ENCODE measurements around the gene ARHGAP10.

GRCh38 chr4:143417892-143418563 is 81.4 kb downstream of the GAB1 start:
- PRO-cap = no peak

- PRO-cap = no peak
Observed at GRCh38 chr4:143420244-143420643, 83.6 kb downstream of the GAB1 start.

DNA sequence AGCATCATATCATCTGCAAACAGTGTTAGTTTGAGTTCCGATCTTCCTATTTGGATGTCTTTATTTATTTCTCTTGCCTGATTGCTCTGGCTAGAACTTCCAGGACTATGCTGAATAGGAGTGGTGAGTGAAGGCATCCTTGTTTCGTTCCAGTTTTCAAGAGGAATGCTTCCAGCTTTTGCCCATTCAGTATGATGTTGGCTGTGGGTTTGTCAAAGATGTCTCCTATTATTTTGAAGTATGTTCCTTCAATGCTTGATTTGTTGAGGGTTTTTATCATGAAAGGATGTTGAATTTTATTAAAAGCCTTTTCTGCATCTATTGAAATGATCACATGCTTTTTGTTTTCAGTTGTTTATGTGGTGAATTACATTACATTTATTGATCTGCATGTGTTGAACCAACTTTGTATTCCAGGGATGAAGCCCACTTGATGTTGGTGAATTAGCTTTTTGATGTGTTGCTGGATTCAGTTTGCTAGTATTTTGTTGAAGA is 93.7 kb downstream of the ANAPC10 start:
- PRO-cap = no peak

DNA sequence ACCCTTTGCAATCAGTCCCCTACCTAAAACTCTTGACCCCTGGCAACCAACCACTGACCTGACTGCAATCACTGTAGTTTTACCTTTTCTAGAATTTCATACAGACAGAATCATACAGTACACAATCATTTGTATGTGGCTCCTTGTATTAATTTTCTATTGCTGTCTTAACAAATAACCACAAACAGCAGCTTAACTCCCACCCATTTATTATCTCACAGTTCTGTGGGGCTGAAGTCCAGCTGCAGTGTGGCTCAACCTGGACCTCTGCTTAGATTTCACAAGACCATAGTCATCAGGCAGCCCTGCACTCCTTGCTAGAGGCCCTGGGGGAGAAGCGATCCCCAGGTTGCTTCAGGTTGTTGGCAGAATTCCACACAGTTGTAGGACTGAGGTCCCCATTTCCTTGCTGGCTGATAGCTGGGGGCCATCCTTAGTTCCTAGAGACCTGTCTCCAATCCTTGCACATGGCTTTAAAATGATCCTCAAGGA is 61.1 kb upstream of the SMAD1 start:
- PRO-cap = no peak

GRCh38 chr4:145439314-145439592 is 42.4 kb upstream of the SMAD1 start:
- PRO-cap = no peak

DNA sequence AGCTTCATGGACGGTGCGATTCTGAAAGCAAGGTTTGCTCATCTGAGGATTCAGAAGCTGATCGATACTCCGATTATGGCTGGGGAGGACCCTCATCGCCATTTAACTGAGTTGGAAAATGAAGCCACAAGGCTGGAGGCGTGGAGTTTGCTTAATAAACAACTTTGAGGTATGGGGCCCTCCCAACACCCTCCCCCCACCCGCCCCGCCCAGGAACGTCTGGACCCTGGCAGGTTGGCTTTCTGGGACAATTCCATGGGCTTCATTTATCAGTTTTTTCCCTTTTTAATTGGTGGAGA is 52.5 kb downstream of the C4orf51 start:
- PRO-cap = no peak

- PRO-cap = no peak
Observed at GRCh38 chr4:145782553-145783100, 102.7 kb downstream of the C4orf51 start.

DNA sequence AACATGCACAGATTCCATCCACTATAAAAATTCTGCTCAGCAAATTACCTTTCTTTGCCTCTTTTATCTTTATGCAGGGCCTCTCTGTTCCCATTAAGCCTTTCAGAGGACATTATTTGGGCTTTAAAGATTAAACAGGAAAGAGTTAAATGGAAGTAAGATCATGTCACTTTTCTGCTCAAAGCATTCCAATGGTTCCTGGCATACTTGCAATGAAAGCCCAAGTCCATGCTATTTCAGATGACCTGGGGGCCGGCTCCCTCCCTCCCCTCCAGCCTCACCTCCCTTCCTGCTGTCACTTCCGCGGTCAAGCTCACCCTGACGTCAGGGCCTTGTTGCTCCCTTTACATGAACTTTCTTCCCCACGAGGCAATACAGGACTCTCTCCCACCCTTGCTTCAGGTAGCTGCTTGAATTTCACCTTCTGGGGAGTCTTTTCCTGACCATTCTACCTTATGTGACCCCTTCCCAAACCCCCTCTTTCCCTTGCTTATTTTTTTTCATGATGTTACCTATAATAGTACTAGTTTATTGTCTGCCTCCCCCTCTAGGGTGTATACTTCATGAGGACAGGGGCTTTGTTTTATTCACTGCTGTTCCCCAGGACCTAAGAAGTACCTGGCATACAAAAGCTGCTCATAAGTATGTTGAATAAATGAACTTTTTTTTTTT is 125.7 kb downstream of the C4orf51 start:
- PRO-cap = no peak

GRCh38 chr4:146522528-146522780 is 714 bp upstream of the SLC10A7 start:
- PRO-cap = no peak

DNA sequence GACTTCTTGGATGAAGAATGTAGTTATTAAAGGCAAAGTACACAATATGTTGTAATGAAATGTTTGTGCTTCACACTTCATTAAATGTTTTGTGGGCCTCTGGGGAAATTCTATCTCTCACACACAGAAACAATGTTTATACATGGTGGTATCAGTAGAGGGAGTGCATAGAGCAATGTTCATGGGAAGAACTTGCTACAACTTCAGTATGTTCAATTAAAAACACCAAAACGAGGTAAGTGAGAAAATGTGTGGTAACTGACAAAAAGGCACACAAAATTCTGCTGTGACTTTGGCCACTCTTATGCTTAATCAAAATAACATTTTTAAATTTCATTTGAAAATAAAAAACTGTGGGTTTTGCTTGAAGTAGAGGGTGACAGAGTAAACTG is 111.3 kb upstream of the TTC29 start:
- PRO-cap = no peak

- PRO-cap = unidirectional peak, plus-strand start at chr4:147732062
Observed at GRCh38 chr4:147731827-147732553, at the start of gene ARHGAP10. Gene ARHGAP10, plus strand, starts transcription at chr4:147732088.

GRCh38 chr4:147772438-147773186 is 40.7 kb downstream of the ARHGAP10 start:
- PRO-cap = no peak

DNA sequence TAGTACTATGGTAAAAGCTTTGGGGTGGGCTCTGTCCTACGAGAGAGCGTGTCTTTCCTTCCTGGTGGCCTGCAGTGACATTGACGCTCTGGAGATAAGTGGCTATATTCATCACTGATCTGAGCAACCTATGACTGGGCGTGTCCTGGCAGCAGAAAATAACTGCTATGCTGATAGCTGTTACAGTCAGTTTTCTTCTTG is 44.9 kb downstream of the ARHGAP10 start:
- PRO-cap = no peak

GRCh38 chr4:147969936-147970391 is 238.1 kb downstream of the ARHGAP10 start:
- PRO-cap = no peak

DNA sequence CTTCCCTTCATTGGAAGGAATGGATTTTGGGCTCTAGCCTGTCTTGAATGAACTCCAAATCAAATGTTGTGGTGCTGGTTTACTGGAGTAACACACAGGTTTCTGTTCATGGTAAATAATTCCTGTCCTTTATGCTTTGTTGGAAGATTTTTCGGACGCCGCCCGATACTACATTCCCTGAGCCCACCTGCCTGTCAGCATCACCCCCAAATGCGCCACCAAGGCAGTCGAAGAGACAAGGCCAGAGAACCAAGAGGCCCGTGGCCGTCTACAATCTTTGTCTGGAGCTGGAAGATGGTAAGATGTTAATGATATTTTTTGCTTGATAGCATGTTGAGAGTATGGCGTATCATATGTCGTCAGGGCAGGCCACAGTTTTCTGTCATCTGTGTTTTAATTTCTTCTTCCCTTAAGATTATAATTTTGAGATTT is 291.2 kb downstream of the ARHGAP10 start:
- PRO-cap = no peak

GRCh38 chr4:148030453-148031024 is 298.7 kb downstream of the ARHGAP10 start:
- PRO-cap = no peak

GRCh38 chr4:148052463-148053071 is 320.7 kb downstream of the ARHGAP10 start:
- PRO-cap = no peak

DNA sequence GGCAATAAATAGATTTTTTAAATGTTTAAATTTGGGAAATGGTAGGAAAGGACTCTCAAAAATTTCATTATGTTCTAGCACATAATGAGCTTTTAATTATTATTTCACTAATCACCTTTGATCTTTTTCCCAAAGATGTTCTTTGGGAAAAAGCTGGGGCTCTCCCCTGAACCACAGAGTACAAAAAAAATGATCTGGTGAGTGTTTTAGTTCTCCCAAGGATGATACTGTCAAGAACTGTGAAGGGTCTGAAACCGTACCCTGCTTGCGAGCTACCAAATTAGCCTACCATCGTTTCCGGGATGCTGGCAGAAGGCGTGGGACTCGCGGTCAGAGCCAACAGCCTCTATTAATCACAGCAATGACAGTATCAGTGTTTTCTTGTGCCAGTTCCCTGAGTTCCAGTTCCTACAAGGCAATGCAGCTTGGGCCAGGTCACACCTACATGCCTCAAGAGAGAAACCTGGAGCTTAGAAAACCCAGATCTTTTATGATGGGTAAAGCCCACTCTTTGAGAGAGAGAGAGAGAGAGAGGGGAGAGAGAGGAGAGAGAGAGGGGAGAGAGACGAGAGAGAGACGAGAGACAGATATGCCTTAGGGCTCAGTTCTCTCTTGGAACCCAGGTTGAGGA is 327.7 kb downstream of the ARHGAP10 start:
- PRO-cap = no peak

- PRO-cap = no peak
Observed at GRCh38 chr4:148191948-148192758, 250.1 kb downstream of the NR3C2 start.

- PRO-cap = no peak
Observed at GRCh38 chr4:148412012-148412523, 30.1 kb downstream of the NR3C2 start.

Measured in mesenteric fat pad (tissue), 1 donor.